ENCODE results near the genes SOD2 and TCP1.

DNA sequence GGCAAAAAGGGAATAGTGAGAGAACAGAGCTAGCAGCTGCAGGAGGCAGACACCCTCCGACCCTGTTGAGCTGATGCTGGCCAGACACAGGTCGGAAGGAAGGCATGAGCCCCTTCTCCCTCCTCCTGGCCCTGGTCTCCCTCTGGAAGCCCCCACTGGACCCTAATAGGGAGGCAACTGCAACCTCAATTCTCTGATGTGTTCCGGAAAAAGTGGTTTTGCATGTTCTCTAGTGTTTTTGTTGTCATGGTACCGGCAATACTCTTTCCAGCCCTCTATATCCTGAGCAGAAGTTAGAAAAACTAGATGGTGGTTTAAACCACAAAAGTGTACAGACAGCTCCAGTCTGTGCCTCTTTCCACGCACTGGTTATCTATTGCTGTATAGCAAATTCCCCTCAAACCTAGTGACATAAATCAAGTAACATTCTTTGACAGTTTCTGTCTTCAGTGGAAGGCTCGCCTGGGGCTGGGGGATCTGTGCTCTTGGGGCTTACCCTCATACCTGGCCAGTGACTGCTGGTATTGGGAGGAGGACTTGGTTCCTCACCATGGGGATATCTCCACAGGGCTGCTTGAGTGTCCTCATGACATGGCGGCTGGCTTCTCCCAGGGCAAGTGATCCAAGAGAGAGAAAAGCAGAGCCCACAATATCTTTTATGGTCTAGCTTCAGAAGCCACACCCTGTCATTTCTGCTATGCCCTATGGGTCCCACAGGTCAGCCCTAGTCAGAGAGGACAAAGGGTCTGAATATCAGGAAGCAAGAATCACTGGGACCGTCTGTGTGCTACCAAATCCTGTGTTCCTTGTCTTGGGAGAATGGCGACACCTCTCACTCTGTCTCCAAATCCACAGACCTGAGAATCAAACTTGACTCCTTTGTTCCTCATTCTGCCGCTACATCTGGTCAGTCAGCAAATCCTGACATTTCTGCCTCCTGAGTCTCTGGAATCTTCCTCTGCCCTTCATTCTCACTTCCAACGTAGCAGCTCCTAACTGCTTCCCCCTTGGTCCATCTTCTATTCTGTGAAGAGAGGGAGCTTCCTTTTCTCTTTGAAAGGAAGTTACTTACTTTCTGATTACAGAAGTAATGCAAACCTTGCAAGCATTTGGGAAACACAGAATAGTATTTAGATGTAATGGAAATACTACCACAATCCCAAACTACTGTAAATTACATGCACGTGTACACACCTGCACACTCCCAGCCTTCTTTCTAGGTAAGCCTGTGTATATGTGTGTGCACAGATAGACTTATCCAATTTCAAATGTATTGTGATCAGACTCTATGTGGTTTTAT lies 37.3 kb downstream of the SYTL3 start:
- PRO-cap = no peak

DNA sequence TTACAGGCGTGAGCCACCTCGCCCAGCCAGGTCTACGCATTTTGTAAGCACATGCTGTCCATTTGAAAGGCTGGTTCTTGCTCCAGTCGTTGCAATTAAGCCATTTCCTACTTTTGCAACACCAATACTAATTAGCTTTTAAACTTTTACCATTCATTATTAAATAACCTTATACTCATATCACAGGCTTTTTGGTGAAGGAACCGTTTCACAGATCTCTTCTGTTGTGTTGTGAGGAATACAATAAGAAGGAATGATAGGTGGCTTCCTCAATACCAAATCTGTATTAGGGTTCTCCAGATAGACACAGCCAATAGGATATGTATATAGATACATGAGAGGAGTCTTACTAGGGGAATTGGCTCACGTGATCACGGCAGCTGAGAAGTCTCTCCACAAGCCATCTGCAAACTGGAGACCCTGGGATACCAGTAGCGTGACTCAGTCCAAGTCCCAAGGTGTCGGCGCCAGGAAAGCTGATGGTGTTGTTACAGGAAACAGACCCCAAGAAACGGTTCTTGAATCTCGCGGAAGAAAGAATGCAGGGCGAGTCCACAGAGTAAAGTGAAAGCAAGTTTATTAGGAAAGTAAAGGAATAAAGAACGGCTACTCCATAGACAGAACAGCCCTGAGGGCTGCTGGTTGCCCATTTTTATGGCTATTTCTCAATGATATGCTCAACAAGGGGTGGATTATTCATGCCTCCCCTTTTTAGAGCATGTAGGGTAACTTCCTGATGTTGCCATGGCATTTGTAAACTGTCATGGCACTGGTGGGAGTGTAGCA lies 61.4 kb downstream of the SYTL3 start:
- PRO-cap = no peak

GRCh38 chr6:158771130-158771641 lies 48.0 kb downstream of the EZR start:
- PRO-cap = no peak

DNA sequence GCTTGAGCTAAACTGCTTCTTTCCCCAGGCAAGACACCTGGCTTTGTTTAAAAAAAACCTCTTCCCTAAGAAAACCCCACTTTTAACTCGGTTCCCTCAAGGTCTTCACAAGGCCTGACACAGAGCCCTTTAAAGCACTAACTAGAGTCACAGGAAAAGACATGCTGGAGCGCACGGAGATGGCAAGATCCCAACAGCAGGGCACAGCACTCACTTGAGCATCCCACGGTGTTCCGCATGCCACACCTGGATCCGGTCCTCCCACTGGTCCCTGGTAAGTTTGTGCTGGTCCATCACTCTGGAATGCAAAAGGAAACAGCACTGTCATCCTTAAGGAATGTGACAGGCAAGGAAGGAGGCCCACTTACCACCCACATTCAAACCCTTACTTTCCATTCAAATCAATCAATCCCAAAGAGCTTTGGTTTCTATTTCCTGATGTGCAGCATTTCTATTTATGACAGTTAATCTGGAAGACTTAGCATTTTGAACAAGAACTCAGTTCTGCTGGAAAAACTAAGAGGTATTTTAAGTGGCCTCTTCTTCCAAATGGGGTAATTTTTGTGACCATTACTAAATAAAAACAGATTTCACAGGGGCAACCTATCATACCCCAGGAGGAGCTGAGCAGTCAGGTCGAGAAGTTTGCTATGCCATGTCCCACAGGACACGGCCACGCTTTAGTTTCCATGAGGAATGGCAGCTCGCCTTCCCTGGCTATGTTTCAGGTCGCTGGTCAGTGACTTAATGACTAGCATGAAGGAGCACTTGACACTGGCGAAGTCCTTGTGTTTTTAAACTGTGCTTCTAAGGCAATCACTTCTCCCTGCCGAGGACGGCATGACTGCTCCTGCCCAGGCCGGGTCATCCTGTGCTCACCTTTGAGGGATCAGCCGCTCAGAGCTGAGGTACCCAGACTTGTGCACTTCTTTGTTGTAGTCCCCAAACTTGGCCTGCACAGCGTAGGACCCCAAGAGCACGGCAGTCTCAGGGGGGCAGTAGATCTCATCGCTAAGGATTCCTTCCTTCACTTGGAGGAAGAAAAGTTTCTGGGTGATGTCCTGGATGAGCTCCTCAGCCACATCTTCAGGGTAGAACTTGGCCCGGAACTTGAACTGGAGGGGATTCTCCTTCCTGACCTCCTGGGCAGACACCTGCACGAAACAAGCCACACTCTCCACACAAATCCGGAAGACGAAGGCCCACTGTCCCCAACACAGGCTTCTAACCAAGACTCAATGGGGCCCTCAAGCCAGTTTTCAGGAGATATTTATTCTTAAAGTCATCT lies 34.3 kb downstream of the EZR start:
- PRO-cap = no peak

GRCh38 chr6:158798306-158799260 lies 20.6 kb downstream of the EZR start:
- PRO-cap = unidirectional peak, minus-strand start at chr6:158798767

GRCh38 chr6:158816929-158817889 lies 2.0 kb downstream of the EZR start:
- PRO-cap = no peak

DNA sequence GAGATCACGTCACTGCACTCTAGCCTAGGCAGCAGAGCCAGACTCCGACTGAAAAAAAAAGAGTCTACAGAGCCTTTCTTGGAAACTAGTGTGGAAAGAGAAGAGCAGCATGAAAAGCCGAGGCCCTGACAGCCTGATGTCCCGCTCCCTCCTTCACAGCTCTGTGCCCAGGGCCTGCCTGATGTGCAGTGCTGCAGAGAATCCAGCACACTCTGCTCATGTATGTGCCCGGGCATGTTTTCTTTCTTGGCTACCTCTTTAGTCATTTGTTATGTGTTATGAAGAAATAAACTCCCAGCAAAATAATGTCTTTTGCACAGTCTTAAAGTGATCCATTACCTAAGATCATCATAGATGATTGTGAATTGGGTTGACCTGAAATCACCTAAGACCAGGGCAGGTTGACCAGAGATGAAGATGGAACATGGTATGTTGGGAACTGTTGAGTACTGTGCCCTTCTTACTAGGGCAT lies 78.1 kb upstream of the EZR start:
- PRO-cap = no peak

GRCh38 chr6:158911514-158912168 lies 88.4 kb downstream of the RSPH3 start:
- PRO-cap = no peak

DNA sequence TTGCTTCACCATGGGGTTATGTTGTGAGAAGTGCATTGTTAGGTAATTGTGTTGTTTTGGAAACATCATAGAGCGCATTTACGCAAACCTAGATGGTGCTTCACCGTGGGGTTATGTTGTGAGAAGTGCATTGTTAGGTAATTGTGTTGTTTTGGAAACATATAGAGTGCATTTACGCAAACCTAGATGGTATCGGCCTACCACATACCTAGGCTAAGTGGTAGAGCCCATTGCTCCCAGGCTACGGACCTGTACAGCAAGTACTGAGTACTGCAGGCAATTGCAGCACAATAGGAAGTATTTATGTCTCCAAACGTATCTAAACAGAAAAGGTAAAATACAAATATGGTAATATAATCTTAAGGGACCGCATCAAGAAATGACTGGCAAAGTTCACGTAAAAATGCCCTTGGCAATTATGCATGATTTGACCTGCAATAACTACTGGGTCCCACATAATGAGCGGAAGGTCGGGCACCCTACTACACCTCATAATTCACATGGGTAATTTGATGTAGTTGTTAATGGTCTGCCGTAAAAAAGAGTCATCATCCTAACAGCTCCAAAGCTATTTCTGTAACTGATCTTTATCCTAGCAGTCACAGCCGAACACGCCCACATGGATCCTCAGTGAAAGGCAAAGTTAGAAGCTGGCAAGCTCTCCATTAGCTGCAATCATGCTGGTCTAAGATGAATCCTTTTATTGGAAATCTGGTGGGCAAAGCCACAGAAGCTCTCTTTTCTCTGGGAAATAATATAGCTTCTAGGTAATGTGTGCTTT lies 76.0 kb downstream of the RSPH3 start:
- PRO-cap = no peak

GRCh38 chr6:158982414-158982963 lies 17.5 kb downstream of the RSPH3 start:
- PRO-cap = no peak

DNA sequence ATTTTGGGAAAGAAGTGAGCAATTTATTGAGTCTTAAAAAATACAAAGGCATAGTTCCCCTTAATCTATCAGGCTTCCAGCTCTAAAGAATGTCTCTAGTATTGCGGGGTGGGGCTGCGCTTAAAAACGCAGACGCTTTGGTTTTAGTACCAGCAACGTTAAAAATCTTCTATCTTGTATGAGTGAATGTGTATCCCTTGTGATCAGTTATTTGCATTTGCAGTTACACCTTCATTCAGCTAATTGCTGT lies 302 bp upstream of the RSPH3 start:
- PRO-cap = no peak

GRCh38 chr6:159043255-159043875 lies 1.4 kb downstream of the TAGAP start:
- PRO-cap = no peak

GRCh38 chr6:159126508-159127022 lies 42.6 kb upstream of the FNDC1 start:
- PRO-cap = no peak

DNA sequence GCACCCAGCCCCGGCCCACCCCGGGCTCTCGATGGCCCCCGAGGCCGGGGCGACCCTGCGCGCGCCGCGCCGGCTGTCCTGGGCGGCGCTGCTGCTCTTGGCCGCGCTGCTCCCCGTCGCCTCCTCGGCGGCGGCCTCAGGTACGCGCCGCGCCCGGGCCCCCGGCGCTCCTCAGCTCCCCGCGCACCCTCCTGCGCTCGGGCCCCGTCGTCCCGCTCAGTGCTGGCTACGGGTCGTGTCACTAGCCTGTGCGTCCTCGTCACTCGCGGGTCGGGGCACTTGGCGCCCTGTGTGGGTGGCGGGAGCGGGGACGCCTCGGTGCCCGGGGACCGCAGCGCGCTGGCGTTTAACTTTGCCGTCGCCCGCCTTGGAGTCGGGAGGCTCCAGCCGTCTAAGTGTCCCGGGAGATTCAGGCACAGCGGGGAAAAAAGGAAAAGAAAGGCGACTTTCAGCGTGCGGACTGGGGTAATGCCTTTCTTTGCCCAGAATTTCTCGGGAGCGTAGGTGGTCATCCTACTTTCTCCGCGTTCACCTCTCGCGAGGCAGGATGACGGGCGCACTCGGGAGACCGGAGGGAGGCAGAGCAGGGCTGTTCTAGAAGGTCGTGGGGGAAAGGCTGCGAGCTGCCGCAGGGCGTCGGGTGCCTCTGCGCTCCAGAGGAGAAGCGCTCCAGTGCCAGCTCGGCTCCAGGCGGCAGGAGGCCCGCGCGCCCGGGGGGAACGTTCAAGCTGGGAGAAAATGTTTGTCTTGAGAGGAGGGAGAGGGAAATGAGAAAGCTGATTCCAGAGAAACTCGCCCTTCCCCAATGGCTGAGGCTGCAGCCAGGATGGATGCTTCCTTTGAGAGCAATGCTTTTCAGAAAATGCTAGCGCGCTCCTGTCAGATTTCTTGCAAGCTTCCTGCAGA lies 619 bp downstream of the FNDC1 start:
- PRO-cap = no peak

GRCh38 chr6:159655515-159655962 lies 37.5 kb downstream of the SOD2 start:
- PRO-cap = no peak

- PRO-cap = unidirectional peak, minus-strand start at chr6:159693241; unidirectional peak, minus-strand start at chr6:159693268; bidirectional peak, plus-strand start at chr6:159693639, minus-strand start at chr6:159693492
These were observed at the start of gene SOD2 for GRCh38 chr6:159693127-159693778. Gene SOD2, minus strand, starts transcription at chr6:159693241.

- PRO-cap = unidirectional peak, minus-strand start at chr6:159762318
These were observed 363 bp downstream of the ACAT2 start for GRCh38 chr6:159762162-159762654.

- PRO-cap = no peak
These were observed 558 bp downstream of the TCP1 start for GRCh38 chr6:159788752-159789335.

GRCh38 chr6:159789336-159790039 lies at the start of gene TCP1:
Gene TCP1, minus strand, starts transcription at chr6:159789602.
- PRO-cap = bidirectional peak, plus-strand start at chr6:159789947, minus-strand start at chr6:159789688

GRCh38 chr6:159836318-159837168 lies 36.5 kb downstream of the PNLDC1 start:
- PRO-cap = no peak

Measured in mesothelial cell of epicardium (in vitro differentiated cells).